Islet of Langerhans (tissue), 1 donor: ENCODE measurements around a stretch of chr4.

DNA sequence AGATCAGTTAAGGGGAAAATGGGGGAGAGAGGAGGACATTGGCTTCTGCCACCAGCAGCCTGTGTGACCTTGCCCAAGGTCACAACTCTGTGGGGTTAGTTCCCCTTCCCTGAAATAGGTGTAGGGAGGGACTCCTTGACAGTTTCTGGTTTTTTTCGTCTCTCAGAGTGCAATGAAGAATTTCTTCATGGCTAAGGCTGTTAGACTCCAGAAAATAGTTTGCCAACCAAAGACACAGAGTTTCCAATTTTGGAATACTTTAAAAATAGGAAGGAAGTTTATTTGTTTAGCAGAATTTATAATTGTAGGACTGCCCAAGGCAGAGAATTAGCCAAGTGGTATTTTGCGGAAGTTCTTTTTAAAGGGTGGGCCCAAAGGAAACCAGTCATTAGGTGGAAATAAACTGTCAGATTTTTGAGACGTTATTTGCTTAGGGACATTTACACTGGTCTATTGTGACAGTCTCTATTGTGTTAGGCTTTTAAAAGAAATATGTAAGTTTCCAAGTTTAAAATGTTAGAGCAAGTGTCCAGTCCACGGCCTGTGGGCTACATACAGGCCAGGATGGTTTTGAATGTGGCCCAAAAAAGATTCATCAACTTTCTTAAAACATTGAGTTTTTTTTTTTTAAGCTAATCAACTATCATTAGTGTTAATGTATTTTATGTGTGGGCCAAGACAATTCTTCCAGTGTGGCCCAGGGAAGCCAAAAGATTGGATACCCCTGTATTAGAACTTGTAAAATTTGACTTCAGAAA is 29.7 kb downstream of the PTTG2 start:
- RRBS: no CpG with 5 or more reads among the region's 4 CpGs

DNA sequence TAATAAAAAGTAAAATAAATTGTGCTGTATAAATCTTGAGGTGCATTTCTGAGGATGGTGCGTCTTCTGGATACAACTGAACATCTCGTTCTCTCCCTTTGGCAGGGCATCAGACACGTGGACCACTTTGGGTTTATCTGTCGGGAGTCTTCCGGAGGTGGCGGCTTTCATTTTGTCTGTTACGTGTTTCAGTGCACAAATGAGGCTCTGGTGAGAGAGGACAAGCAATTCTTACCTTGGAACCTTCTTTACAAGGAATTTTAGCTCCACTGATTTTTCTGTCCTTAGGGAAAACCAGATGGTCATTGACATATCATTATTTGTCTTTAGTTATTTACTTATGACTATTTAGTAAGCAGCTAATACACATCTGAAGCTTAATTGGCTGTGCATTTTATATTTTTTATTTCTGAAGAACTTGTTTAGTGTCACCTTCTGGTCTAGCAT is 60.3 kb downstream of the PTTG2 start:
- RRBS: no CpG with 5 or more reads among the region's 7 CpGs

DNA sequence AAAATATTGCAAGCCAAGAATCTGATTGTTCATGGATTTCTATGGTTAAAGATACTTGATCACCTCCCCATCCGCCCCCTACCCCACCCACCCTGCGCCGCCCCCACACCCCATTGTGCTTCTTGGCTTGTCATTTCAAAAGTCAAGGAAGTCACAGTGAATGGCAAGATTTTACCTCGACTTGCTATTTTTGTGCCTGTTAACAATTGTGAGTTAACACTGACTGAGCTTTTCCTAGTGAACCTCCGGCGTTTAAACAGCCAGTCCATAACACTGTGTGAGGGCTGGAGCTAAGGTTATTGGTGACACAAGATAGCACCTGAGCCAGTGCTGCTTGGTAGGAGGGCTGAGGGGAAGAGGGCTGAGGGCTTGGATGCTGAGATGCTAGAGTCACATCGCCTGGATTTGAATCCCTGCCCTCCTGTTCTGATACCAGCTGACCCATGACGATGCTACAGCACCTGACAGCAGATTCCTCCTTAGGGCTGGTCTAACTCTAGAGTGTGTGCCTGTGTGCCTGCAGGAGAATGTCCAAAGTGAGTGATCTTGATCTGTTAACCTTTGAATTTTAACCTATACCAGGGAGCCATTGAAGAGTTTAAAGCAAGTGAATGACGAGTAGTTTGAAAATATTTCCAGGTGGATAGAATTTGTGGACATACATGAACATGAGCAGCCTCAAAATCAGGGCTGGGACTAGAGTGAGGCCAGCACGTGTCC is 102.5 kb downstream of the PTTG2 start:
- RRBS: no CpG with 5 or more reads among the region's 10 CpGs

DNA sequence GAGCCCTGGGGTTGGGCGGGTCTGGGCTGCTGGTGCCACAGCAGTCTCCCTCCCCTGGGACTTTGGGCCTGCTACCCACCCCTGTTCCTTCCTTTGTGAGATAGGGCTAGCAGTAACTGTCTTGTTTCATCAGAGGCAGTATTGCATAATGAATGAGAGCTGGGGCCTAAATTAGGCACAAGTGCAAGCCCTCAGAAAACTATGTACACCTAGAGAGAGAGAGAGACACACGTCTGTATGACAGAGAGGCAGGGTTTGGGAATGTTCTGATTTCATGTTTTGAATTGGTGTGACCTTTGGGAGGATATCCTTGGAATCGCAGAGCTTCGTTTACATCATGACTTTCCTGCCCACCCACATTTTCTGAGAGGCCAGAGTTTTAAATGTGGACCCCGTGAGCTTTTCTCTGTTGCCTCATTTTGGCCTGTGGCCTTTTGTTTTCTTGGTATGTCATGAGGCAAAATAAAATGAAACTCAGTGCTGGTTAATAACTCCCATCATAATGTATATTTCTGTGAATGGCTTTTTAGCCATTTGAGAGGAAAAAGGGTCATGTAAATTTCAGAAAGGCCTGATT is 111.9 kb downstream of the PTTG2 start:
- RRBS: no CpG with 5 or more reads among the region's 5 CpGs

GRCh38 chr4:38081123-38081730 is 121.0 kb downstream of the PTTG2 start:
- RRBS: no CpG with 5 or more reads among the region's 12 CpGs

GRCh38 chr4:38082092-38082423 is 121.9 kb downstream of the PTTG2 start:
- RRBS: no CpG with 5 or more reads among the region's 4 CpGs

GRCh38 chr4:38109834-38110403 is 149.7 kb downstream of the PTTG2 start:
- RRBS: no CpG with 5 or more reads among the region's 6 CpGs

GRCh38 chr4:38157315-38157935 is 197.2 kb downstream of the PTTG2 start:
- RRBS: no CpG with 5 or more reads among the region's 4 CpGs

- RRBS: no CpG with 5 or more reads among the region's 6 CpGs
Measured at GRCh38 chr4:38314665-38315111, 349.3 kb upstream of the KLF3 start.

DNA sequence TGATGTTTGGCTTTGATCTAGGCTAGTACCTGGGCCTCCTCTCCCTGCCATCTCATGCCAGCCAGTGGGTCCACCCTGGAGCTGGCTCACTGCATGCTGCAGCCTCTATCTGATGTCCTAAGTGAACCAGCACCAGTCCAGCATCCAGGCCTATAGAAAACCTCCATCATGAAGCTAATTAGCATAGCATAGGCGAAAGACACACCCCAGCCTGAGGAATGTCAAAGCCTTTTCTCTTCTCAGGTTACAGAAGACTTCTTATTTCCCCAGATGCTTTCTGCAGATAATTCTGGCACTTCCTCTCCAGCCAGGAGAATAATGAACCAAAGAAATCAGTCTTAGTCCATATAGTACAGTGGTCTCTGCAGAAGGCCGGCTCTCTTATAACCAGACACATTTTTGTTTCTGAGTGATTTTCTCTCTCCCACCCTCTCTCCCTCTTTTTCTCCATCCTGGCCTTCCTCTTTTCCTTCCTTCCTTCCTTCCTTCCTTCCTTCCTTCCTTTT is 335.7 kb upstream of the KLF3 start:
- RRBS: no CpG with 5 or more reads among the region's 2 CpGs

DNA sequence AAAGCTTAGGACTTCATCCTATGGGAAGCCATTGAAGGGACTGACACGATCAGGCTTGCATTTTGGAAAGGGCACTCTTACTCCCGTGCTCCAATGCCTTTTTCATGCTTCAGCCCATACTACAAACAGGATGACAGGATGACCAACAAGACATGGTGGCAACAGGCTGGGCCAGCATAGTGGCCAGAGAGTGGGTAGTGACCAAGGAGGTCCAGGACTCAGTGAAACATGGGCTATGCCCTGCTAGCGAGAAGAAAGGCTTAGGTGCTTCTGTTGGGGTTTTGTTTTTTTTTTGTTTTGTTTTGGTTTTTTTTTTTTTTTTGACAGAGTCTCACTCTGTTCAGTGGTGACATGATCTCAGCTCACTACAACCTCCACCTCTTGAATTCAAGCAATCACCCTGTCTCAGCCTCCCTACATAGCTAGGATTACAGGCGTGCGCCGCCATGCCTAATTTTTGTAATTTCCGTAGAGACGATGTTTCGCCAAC is 2.5 kb upstream of the KLF3 start:
- RRBS: no CpG with 5 or more reads among the region's 9 CpGs

- RRBS: 2% methylated on average over 26 of the region's 27 CpGs
Measured at GRCh38 chr4:38663339-38663541, 759 bp upstream of the KLF3 start.

GRCh38 chr4:38674108-38675327 is 10.5 kb downstream of the KLF3 start:
- RRBS: no CpG with 5 or more reads among the region's 14 CpGs

GRCh38 chr4:38928916-38929741 is 61.5 kb downstream of the FAM114A1 start:
- RRBS: no CpG with 5 or more reads among the region's 18 CpGs

DNA sequence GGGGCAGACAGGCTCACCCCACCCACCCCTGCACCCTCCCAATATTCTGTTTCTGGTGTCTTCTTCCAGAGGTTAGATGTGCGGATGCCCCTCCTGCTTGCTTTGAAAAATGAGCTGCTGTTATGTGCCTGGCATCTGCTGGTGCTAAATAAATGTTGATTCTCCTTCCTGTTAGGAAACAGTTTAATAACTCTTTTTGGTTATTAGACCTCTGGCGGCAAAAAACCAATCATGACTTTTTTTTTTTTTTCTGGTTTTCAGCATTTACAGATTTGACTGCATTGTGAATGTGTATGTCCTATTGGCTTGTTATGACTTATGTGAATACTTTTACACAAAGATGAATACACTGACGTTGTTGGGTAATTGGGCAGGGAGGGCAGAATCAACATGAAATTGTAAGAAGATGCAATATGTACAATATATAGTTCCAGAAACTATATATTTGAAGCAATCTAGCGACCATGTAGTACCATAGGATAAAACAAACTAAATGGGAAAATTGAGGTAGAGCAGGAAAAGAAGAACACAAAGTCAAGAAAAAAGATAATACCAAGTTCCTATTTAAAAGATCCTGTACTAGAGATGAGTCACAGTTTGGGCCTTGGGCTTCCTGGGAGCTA is 13.7 kb upstream of the TMEM156 start:
- RRBS: no CpG with 5 or more reads among the region's 4 CpGs

DNA sequence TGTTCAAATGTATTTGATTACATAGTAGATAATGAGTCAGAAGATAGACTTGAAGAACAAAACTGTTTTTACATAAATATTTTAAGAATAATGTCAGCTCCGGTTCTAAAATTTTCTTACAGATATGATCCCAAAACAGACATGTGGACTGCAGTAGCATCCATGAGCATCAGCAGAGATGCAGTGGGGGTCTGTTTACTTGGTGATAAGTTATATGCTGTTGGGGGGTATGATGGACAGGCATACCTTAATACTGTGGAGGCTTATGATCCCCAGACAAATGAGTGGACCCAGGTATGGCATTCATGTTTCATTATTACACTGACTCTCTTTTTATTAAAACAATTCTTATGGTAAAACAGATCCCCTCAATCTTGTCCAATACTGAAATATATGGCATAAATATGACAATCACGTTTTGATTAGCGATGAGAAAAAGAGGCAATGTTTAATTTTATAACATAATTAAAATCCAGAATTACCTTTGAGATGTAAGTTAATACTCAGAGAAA is 53.1 kb downstream of the KLHL5 start:
- RRBS: no CpG with 5 or more reads among the region's 3 CpGs

- RRBS: no CpG with 5 or more reads among the region's 2 CpGs
Measured at GRCh38 chr4:39181703-39181871, 742 bp upstream of the WDR19 start.

- RRBS: no CpG with 5 or more reads among the region's 8 CpGs
Measured at GRCh38 chr4:39274409-39275190, 91.6 kb downstream of the RFC1 start.

GRCh38 chr4:39353011-39354170 is 12.8 kb downstream of the RFC1 start:
- RRBS: no CpG with 5 or more reads among the region's 11 CpGs

- RRBS: no CpG with 5 or more reads among the region's 7 CpGs
Measured at GRCh38 chr4:39366888-39367071, 618 bp upstream of the RFC1 start.